Foreskin fibroblast (primary cell): ENCODE measurements around the gene INS.

GRCh38 chr11:1673715-1674182 lies 23.2 kb upstream of the KRTAP5-6 start:
- RRBS: no CpG with 5 or more reads among the region's 6 CpGs

DNA sequence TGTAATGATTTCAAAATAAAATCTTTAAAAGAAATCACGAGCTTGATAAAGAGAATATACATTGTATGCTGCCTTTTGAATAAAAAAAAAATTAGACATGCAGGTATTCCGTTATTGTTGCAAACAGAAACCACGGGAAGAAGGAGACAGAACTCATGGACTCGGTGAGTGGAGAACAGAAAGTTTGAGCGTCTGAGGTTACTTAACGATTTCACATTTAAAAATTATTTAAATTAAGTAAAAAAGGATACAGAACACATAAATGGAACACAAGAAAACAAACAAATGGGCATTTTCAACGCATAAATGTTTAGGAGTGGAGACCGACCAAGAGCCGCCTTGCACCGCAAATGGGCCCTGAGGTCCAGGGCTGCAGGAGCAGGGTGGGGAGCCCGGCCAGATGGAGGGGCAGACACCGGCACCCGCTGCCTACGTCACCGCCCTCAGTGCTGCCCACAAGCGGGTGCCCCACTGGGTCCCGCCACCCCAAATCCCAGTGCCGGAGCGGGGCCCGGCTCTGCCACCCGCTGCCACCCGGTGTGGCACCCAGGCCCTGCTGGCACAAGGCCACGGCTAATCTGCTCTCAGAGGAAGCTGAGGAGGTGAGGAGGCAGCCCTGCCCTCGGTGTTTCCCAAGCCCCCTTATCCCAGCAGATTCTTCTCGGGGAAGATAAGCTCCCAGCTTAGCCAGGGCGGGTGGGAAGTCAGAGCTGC lies 13.9 kb upstream of the KRTAP5-6 start:
- RRBS: over 99% methylated on average over 2 of the region's 26 CpGs

- RRBS: no CpG with 5 or more reads among the region's 12 CpGs
Observed at GRCh38 chr11:1688567-1689042, 8.4 kb upstream of the KRTAP5-6 start.

DNA sequence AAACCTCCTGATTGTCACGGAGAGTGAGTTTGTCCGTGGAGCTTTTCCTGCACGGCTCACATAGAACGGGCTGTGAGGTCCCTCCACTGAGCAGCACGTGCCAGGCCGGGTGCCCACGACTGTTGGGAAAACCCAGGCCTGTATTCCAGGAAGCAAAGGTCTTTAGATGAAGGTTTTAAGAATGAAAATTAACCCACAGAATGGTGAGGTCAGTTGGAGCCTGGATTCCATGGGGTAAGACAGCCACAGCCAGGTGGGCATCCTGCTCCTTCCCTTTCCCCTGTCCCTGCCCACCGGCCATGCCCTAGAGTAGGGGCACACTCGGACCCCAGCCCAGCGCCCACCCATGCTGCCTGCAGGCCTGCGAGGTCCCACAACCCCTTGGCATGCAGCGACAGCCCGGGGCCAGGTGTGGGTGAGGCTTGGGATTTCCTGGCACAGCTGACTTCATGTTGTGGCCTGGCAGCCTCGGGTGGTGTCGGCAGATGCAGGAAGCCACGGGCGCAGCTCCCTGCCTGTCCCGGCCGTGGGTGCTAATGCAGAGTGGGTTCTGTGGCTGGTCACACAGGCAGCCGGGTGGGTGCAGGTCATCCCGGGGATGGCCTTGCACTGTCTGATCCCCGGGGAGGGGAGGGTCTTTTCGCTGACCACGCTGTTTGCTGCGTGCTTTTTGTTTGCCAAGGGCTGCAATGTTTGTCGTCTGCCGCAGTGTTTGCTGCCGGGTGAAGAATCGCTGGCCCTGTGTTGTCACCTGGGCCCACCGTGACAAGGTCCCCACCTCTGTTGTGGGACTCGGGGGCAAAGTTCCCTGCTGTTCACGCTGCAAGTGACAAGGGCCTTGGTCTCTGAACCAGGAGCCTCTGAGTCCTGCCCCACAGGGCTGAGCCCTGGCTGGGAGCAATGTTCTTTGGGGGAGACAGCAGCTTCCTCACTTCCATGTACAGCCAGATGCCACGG lies 7.4 kb upstream of the KRTAP5-6 start:
- RRBS: 68% methylated on average over 5 of the region's 33 CpGs

DNA sequence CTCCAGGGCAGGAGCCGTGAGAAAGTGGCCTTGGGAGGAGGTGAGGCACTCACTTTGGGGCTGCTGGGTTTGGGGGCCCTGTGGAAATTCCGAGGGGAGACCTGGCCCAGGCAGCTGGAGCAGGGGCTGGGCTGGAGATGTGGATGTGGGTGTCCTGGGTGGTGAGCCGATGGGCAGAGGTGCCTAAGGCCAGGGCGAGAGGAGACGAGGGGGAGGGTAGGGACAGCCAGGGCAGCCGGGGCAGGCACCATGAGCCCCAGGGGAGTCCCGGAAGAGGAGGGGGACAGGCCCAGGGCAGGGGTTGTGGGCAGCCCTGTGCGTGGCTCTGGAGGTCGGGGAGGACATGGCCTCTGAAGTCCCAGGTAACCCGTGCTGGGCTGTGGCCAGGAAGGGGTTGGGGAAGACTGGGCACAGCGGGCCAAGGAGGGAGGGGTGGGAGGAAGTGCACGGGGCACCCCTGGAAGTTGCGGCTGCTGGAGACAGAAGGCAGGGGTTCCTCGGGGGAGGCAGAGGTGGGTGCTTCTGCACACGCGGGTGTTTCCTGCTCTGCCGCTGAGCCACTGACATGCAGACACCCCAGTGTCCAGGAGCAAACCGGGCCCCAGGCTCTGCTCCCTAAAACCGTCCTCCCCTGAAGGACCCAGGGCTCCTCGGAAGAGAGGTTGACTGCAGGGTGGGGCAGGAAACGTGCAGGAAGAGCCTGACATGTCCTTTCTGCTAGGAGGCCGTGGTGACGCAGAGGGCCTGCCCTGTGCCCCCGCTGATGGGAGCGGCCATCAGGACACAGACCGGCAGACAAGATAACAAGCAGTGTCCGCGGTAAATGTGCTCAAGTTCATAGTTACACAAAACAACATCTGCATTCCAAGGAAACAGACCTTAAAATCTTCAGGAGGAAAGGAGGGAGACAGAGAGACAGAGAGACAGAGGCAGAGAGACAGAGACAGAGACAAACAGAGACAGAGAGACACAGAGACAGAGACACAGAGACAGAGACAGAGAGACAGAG lies 5.5 kb downstream of the TNNI2 start:
- RRBS: 17% methylated on average over 2 of the region's 28 CpGs

- RRBS: no CpG with 5 or more reads among the region's 4 CpGs
Observed at GRCh38 chr11:1861709-1862475, 9.0 kb downstream of the LSP1 start.

GRCh38 chr11:1866818-1868030 lies 14.3 kb downstream of the LSP1 start:
- RRBS: 76% methylated on average over 3 of the region's 30 CpGs

DNA sequence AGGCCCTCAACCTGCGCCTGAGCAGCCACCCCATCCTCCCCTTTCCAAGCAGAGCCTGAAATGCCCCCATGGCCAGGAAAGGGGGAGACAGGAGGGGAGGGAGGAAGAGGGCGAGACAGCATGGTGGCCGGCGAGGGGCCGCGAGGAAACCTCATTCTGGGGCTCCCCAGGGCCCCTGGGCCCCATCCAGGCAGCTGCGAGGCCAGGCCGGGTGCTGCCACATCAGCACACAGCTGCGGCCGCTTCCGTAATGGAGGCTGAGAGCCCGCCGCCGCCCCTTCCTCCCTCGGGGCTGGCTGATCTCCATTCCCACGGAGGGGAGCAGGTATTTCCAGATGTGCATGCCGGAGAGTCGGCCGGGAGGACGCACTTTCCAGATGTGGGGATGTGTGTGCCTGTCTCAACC lies 10.0 kb downstream of the PRR33 start:
- RRBS: 10% methylated on average over 6 of the region's 20 CpGs

GRCh38 chr11:1896828-1897495 lies 5.3 kb upstream of the PRR33 start:
- RRBS: no CpG with 5 or more reads among the region's 18 CpGs

DNA sequence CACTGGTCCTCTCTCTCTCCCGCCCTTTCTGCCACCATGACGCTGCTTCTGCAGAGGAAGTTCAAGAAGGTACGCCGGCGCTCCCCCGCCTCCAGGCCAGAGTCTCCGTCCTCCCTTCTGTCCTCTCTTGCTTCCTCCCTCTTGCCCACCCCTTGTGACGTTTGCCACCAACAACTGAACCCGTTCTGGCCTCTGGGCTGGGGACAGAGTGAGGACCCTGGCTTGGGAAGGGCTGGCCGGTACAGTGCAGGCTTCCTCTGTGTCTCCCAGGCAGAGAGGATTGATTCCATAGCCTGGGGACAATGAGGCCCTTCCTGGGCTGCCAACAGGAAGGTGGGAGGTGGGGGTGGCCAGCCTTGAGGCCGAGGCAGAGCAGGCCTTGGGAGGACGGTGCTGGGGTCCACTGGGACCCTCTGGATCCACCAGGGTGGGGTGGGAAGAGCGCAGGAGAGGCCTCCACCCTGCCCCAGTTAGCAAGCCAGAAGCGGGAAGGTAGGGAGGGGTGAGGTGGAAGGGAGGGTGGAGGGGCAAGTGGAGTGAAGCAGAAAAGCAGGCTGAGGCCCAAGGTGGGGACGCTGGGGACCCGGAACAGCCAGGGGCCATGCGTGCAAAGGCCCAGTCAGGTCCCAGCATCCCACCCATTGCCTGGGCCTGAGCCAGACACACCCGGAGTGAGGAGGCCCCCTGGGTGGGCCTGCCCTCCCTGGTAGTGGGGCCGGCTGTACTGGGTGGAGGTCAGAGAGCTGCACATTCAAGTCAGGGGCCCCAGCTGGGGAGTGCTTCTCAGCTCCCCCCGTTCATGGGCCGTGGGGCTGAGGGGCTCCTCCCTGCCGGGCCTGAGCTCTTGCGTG lies 7.4 kb downstream of the TNNT3 start:
- RRBS: 24% methylated on average over 7 of the region's 23 CpGs

DNA sequence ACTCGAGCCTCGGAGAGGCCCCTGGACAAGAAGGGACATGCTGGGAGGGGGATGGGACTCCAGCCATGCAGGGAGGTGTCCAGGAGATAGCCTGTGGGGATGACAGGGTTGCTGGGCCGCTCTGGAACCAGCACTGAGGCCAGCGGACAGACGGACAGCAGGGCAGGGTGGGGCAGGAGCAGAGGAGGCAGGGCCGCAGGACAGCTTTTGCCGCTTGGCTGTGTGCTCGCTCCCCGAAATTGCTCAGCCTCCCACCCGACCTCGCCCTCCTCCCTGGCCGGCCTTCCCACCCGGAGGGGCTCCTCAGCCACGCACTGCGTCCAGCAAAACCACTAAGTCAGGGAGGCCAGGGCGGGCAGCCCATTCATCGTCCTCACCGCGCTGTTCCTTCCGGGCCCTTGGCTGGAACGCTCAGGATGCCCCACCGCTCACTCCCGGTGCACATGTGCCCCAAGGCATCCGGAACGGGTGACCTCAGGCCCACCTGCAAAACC lies 8.0 kb downstream of the TNNT3 start:
- RRBS: 69% methylated on average over 10 of the region's 25 CpGs

DNA sequence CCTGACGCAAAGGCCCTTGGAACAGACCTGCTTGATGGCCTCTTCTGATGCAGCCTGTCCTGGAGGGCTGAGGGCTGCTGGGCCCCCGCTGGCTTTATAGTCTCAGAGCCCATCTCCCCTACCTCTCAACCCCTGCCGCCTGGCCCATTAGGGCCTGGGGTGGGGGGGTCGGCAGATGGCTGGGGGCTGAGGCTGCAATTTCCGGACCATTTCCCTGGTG lies at the start of gene INS:
INS (minus strand) TSS at position 69 of the 220 bp plus-strand sequence.
- RRBS: 25% methylated on average over 1 of the region's 5 CpGs

DNA sequence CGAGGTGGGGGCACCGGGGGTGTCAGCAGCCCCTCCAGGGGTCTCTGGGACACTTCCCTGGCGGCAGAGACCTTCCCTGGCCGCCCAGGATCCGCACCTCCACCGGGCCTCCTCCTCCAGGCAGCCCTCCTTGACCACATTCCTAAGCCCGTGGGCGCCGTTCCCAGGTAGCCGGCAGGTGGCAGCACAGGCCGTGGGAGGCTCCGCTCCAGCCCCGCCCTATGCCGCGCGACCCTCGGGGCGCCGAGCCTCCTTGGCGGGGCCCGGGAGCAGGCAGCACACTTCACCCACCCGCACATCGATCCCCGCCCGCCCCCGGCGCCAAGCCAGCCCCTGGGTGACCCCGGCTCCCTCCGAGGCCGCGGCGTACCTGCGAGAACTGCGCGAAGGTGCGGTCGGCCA lies 5.1 kb upstream of the INS start:
- RRBS: 4% methylated on average over 19 of the region's 37 CpGs

GRCh38 chr11:2193139-2193840 lies 21.7 kb upstream of the TH start:
- RRBS: no CpG with 5 or more reads among the region's 23 CpGs

DNA sequence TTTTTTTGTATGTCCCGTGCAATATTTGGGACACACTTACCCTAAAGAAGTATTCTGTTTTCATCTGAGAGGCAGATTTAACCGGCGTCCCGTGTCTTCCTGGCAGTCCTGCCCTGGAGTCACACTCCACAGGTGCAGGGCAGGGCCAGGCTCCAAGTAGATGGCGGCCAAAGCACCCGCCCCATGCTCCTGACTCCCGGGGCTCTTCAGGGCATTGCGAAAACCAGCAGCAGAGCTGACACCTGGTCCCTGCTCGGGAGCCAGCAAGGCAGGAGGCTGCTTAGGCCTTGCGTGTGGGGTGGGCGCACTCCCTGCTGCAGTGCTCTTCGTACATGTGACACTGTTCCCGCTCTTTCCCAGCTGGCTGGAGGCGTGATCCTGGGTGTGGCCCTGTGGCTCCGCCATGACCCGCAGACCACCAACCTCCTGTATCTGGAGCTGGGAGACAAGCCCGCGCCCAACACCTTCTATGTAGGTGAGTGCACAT lies 10.5 kb upstream of the TSSC4 start:
- RRBS: 81% methylated on average over 6 of the region's 18 CpGs

- RRBS: no CpG with 5 or more reads among the region's 18 CpGs
Observed at GRCh38 chr11:2396131-2396520, 4.4 kb upstream of the TSSC4 start.

- RRBS: no CpG with 5 or more reads among the region's 14 CpGs
Observed at GRCh38 chr11:2427106-2427648, 17.1 kb downstream of the TRPM5 start.

GRCh38 chr11:2692398-2693178 lies 193.0 kb downstream of the CDKN1C start:
- RRBS: no CpG with 5 or more reads among the region's 3 CpGs

DNA sequence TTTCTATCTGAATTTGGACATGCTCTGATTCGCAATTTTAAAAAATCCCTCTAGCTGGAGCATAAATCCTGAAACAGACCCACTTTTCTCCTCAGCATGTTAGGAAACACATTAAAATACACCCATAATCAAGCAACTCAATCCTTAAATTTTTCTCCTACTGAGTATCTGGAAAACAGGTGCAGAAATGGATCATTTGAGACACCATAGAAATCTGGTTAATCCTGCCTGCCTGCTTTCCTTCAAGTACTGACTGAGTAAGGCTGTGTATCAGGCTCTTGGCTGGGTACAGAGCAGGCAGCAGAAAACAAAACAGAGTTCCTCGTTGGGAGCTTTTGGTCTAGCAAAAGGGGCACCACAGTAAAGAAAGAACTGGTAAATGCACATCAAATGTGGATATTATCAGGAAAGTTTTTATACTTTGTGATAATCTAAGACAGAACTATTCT lies 187.7 kb downstream of the CDKN1C start:
- RRBS: no CpG with 5 or more reads among the region's 2 CpGs

DNA sequence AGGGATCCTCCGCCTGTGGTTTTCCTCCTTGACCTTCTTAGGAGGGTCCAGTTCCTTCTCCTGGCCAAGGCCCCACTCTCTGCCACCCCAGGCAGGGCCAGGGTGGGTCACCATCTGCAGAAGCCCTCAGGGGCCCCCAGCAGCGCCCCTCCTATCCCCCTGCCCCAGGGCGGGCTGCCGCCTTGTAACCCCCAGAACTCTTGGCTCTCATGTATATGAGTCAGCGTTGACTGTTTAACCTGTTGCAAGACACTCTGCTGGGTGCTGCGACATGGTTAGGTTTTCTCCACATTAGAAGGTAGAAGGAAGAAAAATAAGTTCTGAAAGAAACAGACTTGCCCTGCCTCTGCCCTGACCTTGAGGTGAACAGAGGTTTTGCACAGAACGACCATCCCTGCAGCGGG lies 143.8 kb downstream of the CDKN1C start:
- RRBS: no CpG with 5 or more reads among the region's 8 CpGs